ENCODE measurements around a stretch of chr9.

GRCh38 chr9:114668056-114668634 is 10.5 kb upstream of the TEX53 start:
- RAMPAGE, long total RNA = no peak
- RRBS, 2 experiments = no CpG with 5 or more reads among the region's 7 CpGs
CAGE:
- cytosol, long polyA minus RNA = no peak
- cytosol, long polyA plus RNA = no peak
- long polyA plus RNA = no peak
- nucleolus, long total RNA = no peak
- nucleus, long polyA plus RNA = no peak
- nucleus, long total RNA = no peak

DNA sequence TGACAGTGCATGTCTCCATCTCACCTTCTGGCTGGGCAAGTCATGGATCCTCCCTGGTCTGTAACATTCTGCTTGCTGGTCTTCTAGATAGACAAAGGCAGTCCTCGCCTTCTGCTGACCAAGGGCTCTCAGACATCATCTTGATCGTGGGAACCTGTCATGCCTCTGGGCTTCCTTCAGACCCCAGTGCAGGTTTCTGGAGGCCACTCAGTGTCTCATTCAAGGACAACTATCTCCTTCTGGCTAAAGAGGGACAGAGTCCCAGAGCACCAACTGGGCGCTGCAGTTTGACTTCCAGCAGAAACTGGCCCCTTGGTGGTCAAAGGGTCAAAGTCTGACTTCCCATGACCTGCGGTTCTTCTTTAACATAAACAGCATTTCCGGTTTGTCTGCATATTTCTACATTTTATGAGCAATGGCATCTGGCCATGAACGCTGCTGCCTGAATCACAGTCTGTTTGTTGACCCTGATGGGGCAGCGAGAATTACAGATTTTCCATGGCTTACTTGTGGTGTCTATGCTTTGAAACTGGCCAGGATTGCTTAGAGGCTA is 1.5 kb downstream of the TNFSF15 start:
- RAMPAGE, long total RNA = no peak
- RRBS, 2 experiments = no CpG with 5 or more reads among the region's 7 CpGs
CAGE:
- cytosol, long polyA minus RNA = no peak
- cytosol, long polyA plus RNA = no peak
- long polyA plus RNA = no peak
- nucleolus, long total RNA = no peak
- nucleus, long polyA plus RNA = no peak
- nucleus, long total RNA = no peak

GRCh38 chr9:114869869-114870281 is 60.5 kb downstream of the TNFSF8 start:
- RAMPAGE, long total RNA = no peak
- RRBS, 2 experiments = no CpG with 5 or more reads among the region's 3 CpGs
CAGE:
- cytosol, long polyA minus RNA = no peak
- cytosol, long polyA plus RNA = no peak
- long polyA plus RNA = no peak
- nucleolus, long total RNA = no peak
- nucleus, long polyA plus RNA = no peak
- nucleus, long total RNA = no peak

DNA sequence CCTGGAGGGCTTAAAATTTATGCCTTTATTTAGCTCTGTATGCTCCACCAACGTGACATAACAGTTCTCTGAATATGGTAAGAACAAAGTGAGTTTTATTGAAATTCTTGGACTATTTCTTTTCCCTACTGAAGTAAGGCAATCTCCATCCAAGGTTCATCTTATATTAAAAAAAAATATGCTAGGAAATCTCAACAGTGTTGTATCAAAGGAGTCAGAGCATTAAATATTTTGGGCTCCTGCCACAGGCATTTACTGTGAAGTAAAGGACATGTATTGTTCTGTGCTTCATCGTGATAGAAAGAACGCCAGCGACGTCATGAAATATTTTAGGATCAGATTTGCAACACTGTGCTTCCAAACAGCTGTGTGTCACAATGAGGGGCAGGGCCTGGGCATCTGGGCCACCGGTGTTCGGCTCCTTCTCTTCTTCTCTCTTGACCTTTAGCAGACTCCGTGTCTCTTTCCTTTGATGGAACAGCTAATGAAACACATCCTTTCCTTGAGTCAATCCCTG is 17.8 kb upstream of the TNC start:
- RAMPAGE, long total RNA = no peak
- RRBS, 2 experiments = no CpG with 5 or more reads among the region's 8 CpGs
CAGE:
- cytosol, long polyA minus RNA = no peak
- cytosol, long polyA plus RNA = no peak
- long polyA plus RNA = no peak
- nucleolus, long total RNA = no peak
- nucleus, long polyA plus RNA = no peak
- nucleus, long total RNA = no peak

GRCh38 chr9:115203088-115203779 is 85.3 kb upstream of the TNC start:
- RAMPAGE, long total RNA = no peak
- RRBS, 2 experiments = no CpG with 5 or more reads among the region's 2 CpGs
CAGE:
- cytosol, long polyA minus RNA = no peak
- cytosol, long polyA plus RNA = no peak
- long polyA plus RNA = no peak
- nucleolus, long total RNA = no peak
- nucleus, long polyA plus RNA = no peak
- nucleus, long total RNA = no peak

DNA sequence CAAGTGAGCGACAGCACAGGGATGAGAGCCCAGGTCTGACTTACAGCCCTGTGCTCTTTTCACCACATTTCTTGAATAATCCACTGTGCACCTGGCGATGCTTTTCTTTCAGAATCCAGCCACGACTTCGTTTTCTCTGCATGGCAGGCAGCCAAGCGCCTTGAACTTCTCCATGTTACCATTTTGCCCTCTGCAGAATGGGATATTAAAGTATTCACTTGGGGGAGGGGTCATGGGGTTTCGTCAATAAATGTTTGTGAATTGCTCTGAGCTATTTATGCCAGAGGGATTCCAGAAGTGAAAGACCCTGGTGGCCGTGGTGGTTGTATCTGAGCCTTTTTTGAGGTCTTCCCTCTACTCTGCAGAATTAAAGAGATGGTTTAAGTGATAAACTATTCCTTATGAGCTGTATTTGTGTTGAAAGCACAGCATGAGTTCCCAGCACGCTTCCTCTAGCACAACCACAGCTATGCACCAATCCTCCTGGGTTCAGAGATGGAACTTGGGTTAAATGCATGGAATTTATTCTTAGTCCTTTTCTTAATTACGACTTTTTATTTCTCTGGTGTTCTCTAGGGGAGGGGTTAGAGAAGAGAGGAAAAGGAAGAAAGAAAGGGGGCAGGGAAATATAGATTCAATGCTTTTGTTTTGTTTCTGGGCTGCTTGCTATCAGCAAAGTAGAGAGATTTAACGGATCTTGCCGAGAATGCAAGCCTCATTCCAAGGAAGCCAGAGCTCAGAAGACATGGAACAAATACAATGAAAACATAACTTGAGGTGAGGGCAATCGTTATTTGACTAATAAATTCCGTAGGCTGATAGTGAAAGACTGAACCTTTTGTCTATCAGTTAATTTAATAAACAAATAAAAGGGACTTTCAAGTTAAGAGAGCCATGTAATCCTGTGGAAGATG is 478.3 kb upstream of the TNC start:
- RAMPAGE, long total RNA = no peak
- RRBS, 2 experiments = no CpG with 5 or more reads among the region's 13 CpGs
CAGE:
- cytosol, long polyA minus RNA = no peak
- cytosol, long polyA plus RNA = no peak
- long polyA plus RNA = no peak
- nucleolus, long total RNA = no peak
- nucleus, long polyA plus RNA = no peak
- nucleus, long total RNA = no peak

GRCh38 chr9:115923590-115924311 is 229.8 kb upstream of the PAPPA start:
- RAMPAGE, long total RNA = no peak
- RRBS, 2 experiments = no CpG with 5 or more reads among the region's 4 CpGs
CAGE:
- cytosol, long polyA minus RNA = no peak
- cytosol, long polyA plus RNA = no peak
- long polyA plus RNA = no peak
- nucleolus, long total RNA = no peak
- nucleus, long polyA plus RNA = no peak
- nucleus, long total RNA = no peak

GRCh38 chr9:116155351-116156257 is 2.0 kb downstream of the PAPPA start:
- RAMPAGE, long total RNA = no peak
- RRBS, 2 experiments = no CpG with 5 or more reads among the region's 20 CpGs
CAGE:
- cytosol, long polyA minus RNA = no peak
- cytosol, long polyA plus RNA = no peak
- long polyA plus RNA = no peak
- nucleolus, long total RNA = no peak
- nucleus, long polyA plus RNA = no peak
- nucleus, long total RNA = no peak

DNA sequence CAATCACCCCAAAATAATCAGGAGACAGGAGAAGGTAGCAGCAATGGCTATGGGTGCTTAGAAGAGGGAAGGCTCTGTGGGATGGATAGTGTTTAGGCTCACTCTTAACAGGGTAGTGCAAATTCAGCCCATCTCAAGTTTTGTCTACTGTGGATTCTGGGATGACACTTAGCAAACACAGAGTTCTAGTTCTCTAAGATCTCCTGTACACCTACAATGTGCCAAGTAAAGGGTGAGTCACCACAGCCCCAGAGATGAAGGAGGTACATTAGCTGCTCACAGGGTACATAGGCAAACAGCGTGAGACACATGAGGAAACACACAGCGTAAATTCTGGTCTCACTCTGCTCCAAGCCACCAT is 9.0 kb downstream of the ASTN2 start:
- RAMPAGE, long total RNA = no peak
- RRBS, 2 experiments = no CpG with 5 or more reads among the region's 2 CpGs
CAGE:
- cytosol, long polyA minus RNA = no peak
- cytosol, long polyA plus RNA = no peak
- long polyA plus RNA = no peak
- nucleolus, long total RNA = no peak
- nucleus, long polyA plus RNA = no peak
- nucleus, long total RNA = no peak

GRCh38 chr9:117413094-117413612 is 1.7 kb downstream of the ASTN2 start:
- RAMPAGE, long total RNA = no peak
- RRBS, 2 experiments = under 1 to 12% methylated on average over 3 of the region's 32 CpGs
CAGE:
- cytosol, long polyA minus RNA = no peak
- cytosol, long polyA plus RNA = no peak
- long polyA plus RNA = no peak
- nucleolus, long total RNA = no peak
- nucleus, long polyA plus RNA = no peak
- nucleus, long total RNA = no peak

DNA sequence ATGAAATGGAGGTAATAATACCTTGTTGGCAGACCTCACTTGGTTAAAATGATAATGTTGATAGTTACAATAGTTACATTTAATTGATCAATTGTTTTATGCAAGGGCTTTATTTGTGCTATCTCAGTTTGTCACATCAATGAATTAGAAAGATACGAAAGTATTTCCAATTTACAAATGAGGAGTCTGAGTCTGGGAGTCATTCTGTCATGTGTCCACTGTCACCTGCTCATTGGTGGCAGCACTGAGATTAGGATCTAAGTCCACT is 14.9 kb downstream of the TLR4 start:
- RAMPAGE, long total RNA = no peak
- RRBS, 2 experiments = no CpG with 5 or more reads among the region's 1 CpG
CAGE:
- cytosol, long polyA minus RNA = no peak
- cytosol, long polyA plus RNA = no peak
- long polyA plus RNA = no peak
- nucleolus, long total RNA = no peak
- nucleus, long polyA plus RNA = no peak
- nucleus, long total RNA = no peak

GRCh38 chr9:118331424-118332242 is 627.4 kb downstream of the TLR4 start:
- RAMPAGE, long total RNA = no peak
- RRBS, 2 experiments = no CpG with 5 or more reads among the region's 5 CpGs
CAGE:
- cytosol, long polyA minus RNA = no peak
- cytosol, long polyA plus RNA = no peak
- long polyA plus RNA = no peak
- nucleolus, long total RNA = no peak
- nucleus, long polyA plus RNA = no peak
- nucleus, long total RNA = no peak

DNA sequence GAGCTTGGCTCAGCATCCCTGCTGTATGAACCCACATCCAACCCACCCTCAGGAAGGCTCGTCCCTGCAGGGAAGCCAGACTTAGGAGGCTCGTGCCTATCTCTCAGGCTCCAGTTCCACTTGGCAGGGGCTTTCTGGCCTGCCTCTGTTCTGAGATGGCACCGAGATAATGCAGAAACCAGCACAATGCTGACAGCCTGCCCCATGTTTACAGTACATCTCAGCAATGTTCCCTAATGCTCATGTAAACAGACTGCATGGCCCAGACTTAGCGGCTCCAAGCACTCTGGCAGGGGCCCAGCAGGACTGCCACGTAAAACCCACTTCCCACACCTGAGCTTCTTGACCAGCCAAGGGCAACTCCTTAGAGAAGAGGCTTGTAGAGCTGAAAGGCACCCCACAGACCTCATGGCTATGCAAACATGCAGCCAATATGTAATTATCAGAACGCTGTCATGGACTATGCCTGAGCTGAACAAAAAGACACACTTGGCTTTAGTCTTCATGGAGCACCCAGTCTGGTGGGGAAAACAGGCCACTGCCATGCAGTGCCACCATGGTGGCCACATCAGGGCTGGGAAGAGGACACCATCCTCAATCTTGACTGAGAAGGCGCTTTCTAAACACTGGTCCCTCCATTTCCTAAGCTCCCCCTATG is 499.6 kb upstream of the BRINP1 start:
- RAMPAGE, long total RNA = no peak
- RRBS, 2 experiments = no CpG with 5 or more reads among the region's 7 CpGs
CAGE:
- cytosol, long polyA minus RNA = no peak
- cytosol, long polyA plus RNA = no peak
- long polyA plus RNA = no peak
- nucleolus, long total RNA = no peak
- nucleus, long polyA plus RNA = no peak
- nucleus, long total RNA = no peak

GRCh38 chr9:119968905-119969449 is 599.7 kb upstream of the BRINP1 start:
- RAMPAGE, long total RNA = no peak
- RRBS, 2 experiments = no CpG with 5 or more reads among the region's 14 CpGs
CAGE:
- cytosol, long polyA minus RNA = no peak
- cytosol, long polyA plus RNA = no peak
- long polyA plus RNA = no peak
- nucleolus, long total RNA = no peak
- nucleus, long polyA plus RNA = no peak
- nucleus, long total RNA = no peak

GRCh38 chr9:120345014-120345213 is 235.1 kb downstream of the CDK5RAP2 start:
- RAMPAGE, long total RNA = no peak
CAGE:
- cytosol, long polyA minus RNA = no peak
- cytosol, long polyA plus RNA = no peak
- long polyA plus RNA = no peak
- nucleolus, long total RNA = no peak
- nucleus, long polyA plus RNA = no peak
- nucleus, long total RNA = no peak

DNA sequence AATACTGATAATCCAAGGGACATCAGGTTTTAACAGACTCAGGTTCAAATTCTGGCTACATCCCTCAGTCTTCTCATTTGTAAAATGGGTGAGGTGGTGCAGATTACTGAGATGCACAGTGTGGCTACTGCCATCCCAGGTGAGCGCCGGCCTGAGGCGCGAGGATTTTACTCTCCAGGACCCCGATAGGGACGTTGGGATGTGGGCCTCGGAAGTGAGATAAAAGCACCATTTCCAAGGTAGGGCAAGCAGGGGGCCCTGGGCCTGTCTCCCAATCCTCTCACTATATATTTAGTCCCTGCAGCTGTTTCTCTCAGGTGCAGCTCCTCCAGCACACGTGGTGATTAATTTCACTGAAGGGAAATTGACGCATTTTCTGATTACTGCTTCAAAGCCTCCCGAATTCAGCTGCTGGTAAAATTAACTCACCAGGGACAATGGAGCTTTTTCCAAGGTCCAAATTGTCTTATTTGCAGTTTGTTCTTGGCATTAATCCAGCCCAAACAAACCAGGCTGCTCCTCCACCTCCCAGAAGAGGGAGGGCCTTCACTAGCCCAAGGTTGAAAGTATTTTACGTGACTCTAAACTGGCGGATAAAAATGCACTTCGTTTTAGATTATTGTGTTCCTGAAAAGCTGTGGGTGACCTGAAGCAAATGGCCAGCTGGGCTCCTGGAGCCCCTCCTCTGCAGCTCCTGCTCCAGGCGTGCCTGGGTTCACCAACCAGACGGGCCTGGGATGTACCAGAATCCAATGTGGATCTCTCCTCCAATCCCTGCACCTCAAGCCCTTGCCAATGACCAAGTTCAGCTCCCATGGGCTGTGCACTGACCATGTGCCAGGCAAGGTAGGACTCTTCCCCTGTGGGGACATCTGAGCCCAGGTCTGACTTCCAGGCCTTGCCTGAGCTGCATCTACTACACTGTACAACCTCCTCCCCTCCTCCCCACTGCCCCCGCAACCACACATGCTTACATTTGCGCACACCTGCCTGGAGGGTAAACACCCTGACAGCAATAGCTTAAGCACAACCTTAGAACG is 193.6 kb downstream of the CDK5RAP2 start:
- RAMPAGE, long total RNA = no peak
- RRBS, 2 experiments = no CpG with 5 or more reads among the region's 18 CpGs
CAGE:
- cytosol, long polyA minus RNA = no peak
- cytosol, long polyA plus RNA = no peak
- long polyA plus RNA = no peak
- nucleolus, long total RNA = no peak
- nucleus, long polyA plus RNA = no peak
- nucleus, long total RNA = no peak

- RAMPAGE, long total RNA = no peak
- RRBS, 2 experiments = no CpG with 5 or more reads among the region's 17 CpGs
CAGE:
- cytosol, long polyA minus RNA = no peak
- cytosol, long polyA plus RNA = no peak
- long polyA plus RNA = no peak
- nucleolus, long total RNA = no peak
- nucleus, long polyA plus RNA = no peak
- nucleus, long total RNA = no peak
Observed at GRCh38 chr9:120402718-120403867, 176.9 kb downstream of the CDK5RAP2 start.

GRCh38 chr9:120439921-120440610 is 139.9 kb downstream of the CDK5RAP2 start:
- RAMPAGE, long total RNA = no peak
- RRBS, 2 experiments = no CpG with 5 or more reads among the region's 4 CpGs
CAGE:
- cytosol, long polyA minus RNA = no peak
- cytosol, long polyA plus RNA = no peak
- long polyA plus RNA = no peak
- nucleolus, long total RNA = no peak
- nucleus, long polyA plus RNA = no peak
- nucleus, long total RNA = no peak

DNA sequence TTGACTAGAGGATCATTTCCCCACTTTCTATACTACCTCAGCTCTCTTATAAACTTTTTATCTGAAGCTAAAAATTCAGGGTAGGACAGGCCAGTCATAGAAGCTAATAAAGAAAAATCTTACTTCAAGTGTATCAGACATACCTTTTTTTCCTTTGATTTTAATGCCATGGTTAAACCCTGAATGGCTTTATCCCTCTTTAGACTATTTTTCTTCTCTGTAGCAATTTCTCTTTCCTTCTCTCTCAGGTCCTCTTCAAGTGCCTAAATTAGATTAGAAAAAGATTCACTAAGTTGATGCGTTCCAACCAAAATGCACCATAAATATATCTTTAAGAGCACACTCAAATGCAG is 52.3 kb downstream of the CDK5RAP2 start:
- RAMPAGE, long total RNA = no peak
- RRBS, 2 experiments = no CpG with 5 or more reads among the region's 1 CpG
CAGE:
- cytosol, long polyA minus RNA = no peak
- cytosol, long polyA plus RNA = no peak
- long polyA plus RNA = no peak
- nucleolus, long total RNA = no peak
- nucleus, long polyA plus RNA = no peak
- nucleus, long total RNA = no peak

DNA sequence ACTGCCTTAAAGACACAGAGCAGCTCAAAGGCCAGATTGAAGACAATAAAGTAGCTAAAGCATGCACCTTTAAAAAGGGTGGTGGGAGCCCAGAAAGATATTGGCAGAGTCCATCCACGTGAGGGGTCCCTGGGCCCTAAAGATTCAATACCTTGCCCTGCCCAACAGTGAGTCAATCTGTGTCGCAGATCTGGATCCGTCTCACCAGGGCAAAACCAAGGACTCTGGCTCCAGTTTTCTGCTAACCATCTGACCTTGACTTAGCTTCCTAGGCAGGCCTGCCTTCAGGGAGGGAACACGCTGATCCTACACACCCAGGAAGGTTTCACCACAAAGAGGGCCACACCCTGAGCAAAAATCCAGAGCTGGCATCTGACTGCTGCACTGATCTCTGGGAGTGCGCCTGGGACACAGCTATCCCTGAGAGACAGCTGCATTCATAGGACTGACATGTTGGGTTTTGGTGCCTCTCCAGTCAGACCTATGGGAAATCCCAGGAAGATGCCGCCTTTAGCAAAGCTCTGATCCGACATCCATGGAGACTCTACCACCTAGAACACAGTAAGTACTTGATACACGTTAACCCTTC is 47.6 kb downstream of the CDK5RAP2 start:
- RAMPAGE, long total RNA = no peak
- RRBS, 2 experiments = no CpG with 5 or more reads among the region's 8 CpGs
CAGE:
- cytosol, long polyA minus RNA = no peak
- cytosol, long polyA plus RNA = no peak
- long polyA plus RNA = no peak
- nucleolus, long total RNA = no peak
- nucleus, long polyA plus RNA = no peak
- nucleus, long total RNA = no peak

Measured in GM12878 (cell line).